ENCODE results near the genes AKAIN1, ZBTB14 and L3MBTL4.

- PRO-cap, 4 experiments, result no peak in any of the 4 experiments
- RAMPAGE, long total RNA, 2 experiments, result no peak in any of the 2 experiments
- RRBS, result no CpG with 5 or more reads among the region's 9 CpGs
Measured at GRCh38 chr18:3553932-3554746, 104.2 kb downstream of the TGIF1 start.

GRCh38 chr18:3652257-3653266 lies 202.6 kb downstream of the TGIF1 start:
- PRO-cap, 4 experiments, result no peak in any of the 4 experiments
- RAMPAGE, long total RNA, 2 experiments, result no peak in any of the 2 experiments
- RRBS, result no CpG with 5 or more reads among the region's 14 CpGs

- PRO-cap, 4 experiments, result peak in 1 of 4 experiments; most common minus-strand start chr18:3700364 (in 1)
- RAMPAGE, long total RNA, 2 experiments, result no peak in any of the 2 experiments
- RRBS, result no CpG with 5 or more reads among the region's 8 CpGs
Measured at GRCh38 chr18:3700144-3700670, 250.2 kb downstream of the TGIF1 start.

GRCh38 chr18:3795017-3795311 lies 345.0 kb downstream of the TGIF1 start:
- PRO-cap, 4 experiments, result no peak in any of the 4 experiments
- RAMPAGE, long total RNA, 2 experiments, result no peak in any of the 2 experiments
- RRBS, result no CpG with 5 or more reads among the region's 1 CpG

DNA sequence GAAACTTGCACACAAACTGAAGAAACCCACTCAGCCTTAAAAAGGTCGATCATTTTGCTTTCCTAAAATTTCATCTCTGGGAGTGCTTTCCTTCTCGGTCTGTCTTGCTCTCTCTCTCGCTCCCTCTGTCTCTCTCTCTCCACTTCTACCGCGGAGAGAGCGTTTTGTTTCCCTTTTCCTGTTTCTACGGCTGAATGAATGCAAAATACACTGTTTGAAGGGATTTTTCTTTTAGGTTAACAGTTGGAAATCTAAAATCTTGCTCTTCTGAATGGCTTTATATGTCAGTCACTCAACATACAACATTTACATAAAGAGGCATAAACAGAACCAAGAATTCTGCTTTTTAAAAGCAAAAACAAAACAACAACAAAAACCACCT lies 424.2 kb downstream of the TGIF1 start:
- PRO-cap, 4 experiments, result peak in 2 of 4 experiments; most common minus-strand start position 127 of the sequence (in 2)
- RAMPAGE, long total RNA, 2 experiments, result start-site peak on the minus strand in 1 of 2 experiments, centred at position 107 of the sequence, 40 reads per replicate
- RRBS, result no CpG with 5 or more reads among the region's 7 CpGs

DNA sequence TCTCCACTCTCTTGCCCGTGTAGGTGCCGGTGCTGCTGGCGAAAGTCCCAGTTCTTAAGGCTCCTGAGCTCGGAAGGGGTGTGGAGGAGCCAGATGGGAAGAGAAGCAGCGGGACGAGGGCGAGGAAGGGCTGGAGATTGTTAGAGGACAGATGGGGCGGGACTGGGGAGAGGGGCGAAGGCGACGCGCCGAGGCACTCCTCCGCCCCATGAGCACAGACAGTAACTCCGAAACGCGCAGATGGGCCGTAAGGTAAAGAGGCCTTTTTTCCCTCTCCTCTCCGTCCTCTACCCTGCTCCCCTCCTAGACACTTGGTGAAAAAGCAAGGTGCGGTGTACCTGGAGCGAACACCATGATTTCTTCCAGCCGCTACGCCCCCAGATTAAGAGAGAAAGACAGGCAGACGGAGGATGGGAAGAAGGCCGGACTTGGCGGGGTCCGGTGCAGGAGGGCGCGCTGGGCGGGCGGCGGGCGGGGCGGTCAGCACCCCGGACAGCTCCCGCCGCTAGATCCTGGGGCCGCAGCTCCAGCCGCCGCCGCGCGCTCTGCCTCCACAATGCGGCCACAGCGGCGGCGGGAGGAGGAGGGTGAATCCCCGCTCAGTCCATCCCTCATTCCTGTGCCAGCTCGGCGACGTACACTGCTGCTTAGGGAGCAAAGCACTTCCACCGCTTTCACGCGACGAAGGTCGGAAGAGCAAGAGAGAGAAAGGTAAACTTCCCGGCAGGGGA lies at the start of gene AKAIN1:
Gene AKAIN1, minus strand, starts transcription at position 558 of the 731 bp plus-strand sequence.
- PRO-cap, 4 experiments, result no peak in any of the 4 experiments
- RAMPAGE, long total RNA, 2 experiments, result no peak in any of the 2 experiments
- RRBS, result 3% methylated on average over 11 of the region's 57 CpGs

- PRO-cap, 4 experiments, result no peak in any of the 4 experiments
- RAMPAGE, long total RNA, 2 experiments, result no peak in any of the 2 experiments
- RRBS, result no CpG with 5 or more reads among the region's 16 CpGs
Measured at GRCh38 chr18:5197431-5197805, 361 bp upstream of the AKAIN1 start.

GRCh38 chr18:5243870-5244942 lies 47.1 kb upstream of the AKAIN1 start:
- PRO-cap, 4 experiments, result no peak in any of the 4 experiments
- RAMPAGE, long total RNA, 2 experiments, result no peak in any of the 2 experiments
- RRBS, result no CpG with 5 or more reads among the region's 7 CpGs

GRCh38 chr18:5295588-5296574 lies at the start of gene ZBTB14:
Gene ZBTB14, minus strand, starts transcription at chr18:5295726.
- PRO-cap, 4 experiments, result peak in 4 of 4 experiments; most common plus-strand start chr18:5296350 (in 3); most common minus-strand start chr18:5295697 (in 3)
- RAMPAGE, long total RNA, 2 experiments, result start-site peak on the minus strand in 1 of 2 experiments, at chr18:5295694-5296234 at its widest, 12 to 18 reads per replicate
- RRBS, result 4% methylated on average over 35 of the region's 135 CpGs

- PRO-cap, 4 experiments, result no peak in any of the 4 experiments
- RAMPAGE, long total RNA, 2 experiments, result start-site peak on the minus strand in 1 of 2 experiments, at chr18:5406782-5406963 at its widest, 21 reads per replicate
- RRBS, result no CpG with 5 or more reads among the region's 11 CpGs
Measured at GRCh38 chr18:5406498-5407145, 111.1 kb upstream of the ZBTB14 start.

DNA sequence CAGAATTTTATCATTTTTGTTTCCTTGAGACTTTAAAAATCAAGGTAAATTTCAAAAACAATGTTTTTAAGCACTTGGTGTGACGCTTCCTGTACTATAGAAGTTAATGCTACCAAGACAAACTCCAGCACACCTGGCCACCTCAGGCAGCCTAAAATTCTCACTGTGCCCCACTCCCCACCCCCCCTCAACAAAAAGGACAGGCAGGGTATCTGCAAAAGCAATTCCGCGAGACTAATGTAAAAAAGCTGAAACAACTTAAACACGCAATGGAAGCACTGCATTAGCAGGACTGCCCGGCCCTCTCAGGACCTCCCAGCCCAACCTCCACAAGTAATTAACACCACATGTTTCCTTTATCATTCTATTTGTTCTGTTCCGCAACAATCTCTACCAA lies 1.5 kb downstream of the EPB41L3 start:
- PRO-cap, 4 experiments, result no peak in any of the 4 experiments
- RAMPAGE, long total RNA, 2 experiments, result no peak in any of the 2 experiments
- RRBS, result no CpG with 5 or more reads among the region's 6 CpGs

DNA sequence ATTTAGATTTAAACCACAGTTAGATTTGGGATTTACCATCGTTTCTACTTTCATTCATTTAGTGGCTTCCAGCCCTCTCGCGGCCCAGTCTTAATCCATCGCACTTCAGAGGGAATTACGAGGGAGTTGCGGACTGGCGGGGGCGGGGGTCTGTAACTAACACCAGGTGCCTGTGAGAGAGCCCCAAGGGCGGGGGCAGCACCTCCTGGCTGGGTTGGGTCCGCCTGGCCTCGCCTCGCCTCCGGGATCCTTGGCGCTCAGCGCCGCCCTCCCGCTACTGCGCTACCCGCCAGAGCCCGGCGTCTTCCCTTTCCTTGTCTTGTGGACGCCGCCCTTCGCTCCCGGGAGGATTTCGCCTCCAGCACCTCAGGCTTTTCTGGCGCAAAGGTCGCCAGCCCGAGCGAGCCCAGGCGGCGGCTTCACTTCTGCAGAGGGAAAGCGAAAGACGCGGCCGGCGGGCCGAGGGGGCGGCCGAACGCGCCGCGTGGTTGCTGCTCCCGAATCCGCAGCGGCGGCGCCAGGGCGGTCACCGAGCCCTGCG lies 84.5 kb upstream of the EPB41L3 start:
- PRO-cap, 4 experiments, result peak in 3 of 4 experiments; most common plus-strand start position 422 of the sequence (in 3); most common minus-strand start position 321 of the sequence (in 1)
- RAMPAGE, long total RNA, 2 experiments, result no peak in any of the 2 experiments
- RRBS, result 1% methylated on average over 30 of the region's 52 CpGs

DNA sequence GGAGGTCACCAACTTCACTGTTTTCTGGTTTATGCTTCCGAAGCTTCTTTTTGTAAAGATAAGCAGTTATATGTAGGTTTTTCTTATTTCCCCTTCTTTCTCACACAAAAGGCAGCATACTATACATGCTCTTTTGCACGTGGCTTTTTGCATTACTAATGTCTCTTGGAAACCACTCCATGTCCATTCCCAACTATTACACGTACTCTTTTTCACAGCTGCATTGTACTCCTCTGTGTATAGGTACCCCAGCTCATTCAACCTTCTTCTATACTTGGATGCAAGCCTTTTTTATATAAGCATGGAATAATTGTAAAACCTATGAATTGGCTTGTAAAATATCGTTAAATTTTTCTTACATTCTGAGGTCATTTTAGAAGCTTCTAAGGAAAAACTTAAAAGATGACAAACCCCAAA lies 166.1 kb downstream of the L3MBTL4 start:
- PRO-cap, 4 experiments, result no peak in any of the 4 experiments
- RAMPAGE, long total RNA, 2 experiments, result no peak in any of the 2 experiments
- RRBS, result no CpG with 5 or more reads among the region's 4 CpGs

DNA sequence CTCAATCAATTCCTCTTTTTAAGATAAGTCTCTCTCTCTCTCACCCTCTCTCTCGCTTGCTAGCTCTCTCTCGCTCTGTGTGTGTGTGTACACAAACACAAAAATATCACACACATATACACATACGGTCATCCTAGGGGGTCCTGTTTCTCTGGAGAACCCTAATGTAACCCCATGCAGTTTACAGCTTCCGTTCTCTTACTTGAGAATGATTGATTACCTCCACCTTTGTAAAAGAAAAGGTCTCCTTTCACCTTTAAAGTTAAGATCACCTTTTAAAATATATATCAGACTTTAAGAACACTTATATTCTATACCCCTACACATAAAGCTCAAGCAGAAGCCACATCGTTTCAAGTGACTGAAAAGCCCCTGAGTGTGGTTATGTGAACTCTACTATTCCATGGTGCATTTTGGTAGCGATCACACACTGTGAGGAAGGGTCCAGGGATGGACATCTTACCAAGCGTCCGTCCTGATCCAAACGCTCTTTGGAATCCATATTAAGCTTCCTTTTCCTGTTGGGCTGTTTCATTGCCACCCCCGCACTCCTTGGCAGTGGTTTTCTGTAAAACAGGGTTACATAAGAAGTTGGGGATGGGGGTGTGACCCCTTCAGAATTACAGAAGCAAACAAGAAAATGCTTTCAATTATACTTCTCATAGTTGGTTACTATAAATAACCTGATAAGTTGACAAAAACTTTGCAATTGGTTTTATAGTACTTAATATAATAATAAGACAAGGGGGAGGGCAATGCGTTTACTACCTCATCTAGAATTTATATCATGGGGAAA lies 103.4 kb downstream of the L3MBTL4 start:
- PRO-cap, 4 experiments, result no peak in any of the 4 experiments
- RAMPAGE, long total RNA, 2 experiments, result start-site peak on the minus strand in 1 of 2 experiments, centred at position 523 of the sequence, 8 reads per replicate
- RRBS, result no CpG with 5 or more reads among the region's 11 CpGs

- PRO-cap, 4 experiments, result no peak in any of the 4 experiments
- RAMPAGE, long total RNA, 2 experiments, result no peak in any of the 2 experiments
- RRBS, result no CpG with 5 or more reads among the region's 14 CpGs
Measured at GRCh38 chr18:6370336-6371156, 44.2 kb downstream of the L3MBTL4 start.

- PRO-cap, 4 experiments, result no peak in any of the 4 experiments
- RAMPAGE, long total RNA, 2 experiments, result no peak in any of the 2 experiments
- RRBS, result no CpG with 5 or more reads among the region's 6 CpGs
Measured at GRCh38 chr18:6376687-6377339, 37.9 kb downstream of the L3MBTL4 start.

- PRO-cap, 4 experiments, result peak in 4 of 4 experiments; most common plus-strand start chr18:6415008 (in 3); most common minus-strand start chr18:6414911 (in 4)
- RAMPAGE, long total RNA, 2 experiments, result start-site peak on the minus strand in 1 of 2 experiments, at chr18:6414894-6414911 at its widest, 56 reads per replicate
- RRBS, result 0% methylated on average over 11 of the region's 65 CpGs
Measured at GRCh38 chr18:6414733-6415572, at the start of gene L3MBTL4. Gene L3MBTL4, minus strand, starts transcription at chr18:6414911.

DNA sequence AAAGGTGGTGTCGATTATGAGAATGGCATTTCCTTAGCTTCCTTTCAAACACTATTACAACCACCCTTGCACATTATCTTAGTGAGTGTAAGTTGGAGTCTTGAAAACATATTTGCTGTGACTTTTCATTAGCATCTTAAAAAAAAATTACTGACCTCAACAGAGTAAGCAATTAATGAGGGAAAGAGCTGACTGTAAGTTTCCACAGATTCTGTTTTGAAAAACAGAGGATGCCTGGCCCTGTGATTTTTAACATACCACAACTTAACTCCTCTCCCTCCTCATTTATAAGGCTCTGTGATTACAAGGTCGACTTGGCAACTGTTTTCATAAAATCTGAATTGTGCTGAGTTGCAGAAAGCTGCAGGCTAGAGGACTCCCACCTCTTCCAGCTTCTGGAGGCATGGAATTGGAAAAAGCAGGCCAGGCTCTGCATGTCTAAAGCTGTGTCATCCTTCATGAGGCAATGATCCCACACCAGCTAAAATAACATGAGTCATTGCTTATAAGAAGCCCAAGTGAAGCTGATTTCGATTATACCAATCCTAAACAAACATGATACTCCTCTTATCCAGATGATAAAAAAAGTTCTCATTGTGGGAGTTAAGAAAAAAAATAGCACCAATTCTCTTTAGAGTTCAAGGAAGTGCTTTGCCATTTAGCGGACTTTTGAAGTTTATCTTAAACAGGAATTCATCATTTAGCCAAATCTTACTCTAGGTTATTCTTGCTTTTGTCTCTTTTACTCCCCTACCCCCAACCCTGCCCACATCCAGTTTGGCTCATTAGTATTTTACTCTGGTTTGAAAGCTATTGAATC lies 11.7 kb downstream of the ARHGAP28 start:
- PRO-cap, 4 experiments, result no peak in any of the 4 experiments
- RAMPAGE, long total RNA, 2 experiments, result no peak in any of the 2 experiments
- RRBS, result no CpG with 5 or more reads among the region's 4 CpGs

GRCh38 chr18:7037817-7038940 lies 79.4 kb downstream of the LAMA1 start:
- PRO-cap, 4 experiments, result peak in 4 of 4 experiments; most common plus-strand start chr18:7038846 (in 4); most common minus-strand start chr18:7038600 (in 3)
- RAMPAGE, long total RNA, 2 experiments, result no peak in any of the 2 experiments
- RRBS, result no CpG with 5 or more reads among the region's 29 CpGs

DNA sequence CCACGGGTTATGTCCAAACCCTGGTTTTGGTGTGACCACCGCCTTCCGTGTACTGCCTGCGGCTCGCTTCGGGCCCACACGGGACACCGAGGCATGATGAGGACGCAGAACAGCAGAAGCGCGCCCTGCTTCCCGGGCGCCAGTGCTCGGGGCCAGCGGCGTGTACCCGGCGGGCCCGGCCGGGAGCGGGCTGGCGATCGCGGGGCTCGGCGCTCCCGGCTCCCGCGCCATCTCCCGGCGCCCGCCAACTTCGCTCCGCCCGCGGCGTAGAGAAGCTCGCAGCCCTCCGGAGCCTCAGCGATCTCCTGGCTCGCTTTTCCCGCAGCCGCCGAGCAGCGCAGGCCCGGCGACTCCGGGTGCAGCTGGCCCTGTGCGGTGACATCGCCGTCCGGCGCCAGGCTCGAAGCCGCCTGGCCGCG lies 586 bp upstream of the PTPRM start:
- PRO-cap, 4 experiments, result peak in 3 of 4 experiments; most common plus-strand start position 79 of the sequence (in 2)
- RAMPAGE, long total RNA, 2 experiments, result no peak in any of the 2 experiments
- RRBS, result 1% methylated on average over 34 of the region's 57 CpGs